HL-60 (cell line): ENCODE measurements around a stretch of chr1.

DNA sequence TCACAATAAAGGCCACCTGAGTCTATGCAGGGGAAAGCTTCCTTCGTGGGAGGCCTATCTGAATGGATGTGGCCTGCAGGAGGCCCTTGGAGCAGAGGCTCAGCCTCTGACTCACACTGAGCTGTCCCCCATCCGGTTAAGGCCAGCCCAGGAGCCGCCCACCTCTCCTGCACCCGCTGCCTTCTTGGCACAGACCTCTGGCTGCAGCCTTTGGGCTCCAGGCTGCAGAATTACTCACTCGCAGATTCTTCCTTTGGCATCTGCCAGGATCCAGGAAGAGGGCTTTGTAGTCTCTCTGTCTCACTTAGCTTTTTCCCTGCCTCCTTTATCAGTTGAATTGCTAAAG, 65.0 kb upstream of the JUN start:
- RRBS = no CpG with 5 or more reads among the region's 5 CpGs

DNA sequence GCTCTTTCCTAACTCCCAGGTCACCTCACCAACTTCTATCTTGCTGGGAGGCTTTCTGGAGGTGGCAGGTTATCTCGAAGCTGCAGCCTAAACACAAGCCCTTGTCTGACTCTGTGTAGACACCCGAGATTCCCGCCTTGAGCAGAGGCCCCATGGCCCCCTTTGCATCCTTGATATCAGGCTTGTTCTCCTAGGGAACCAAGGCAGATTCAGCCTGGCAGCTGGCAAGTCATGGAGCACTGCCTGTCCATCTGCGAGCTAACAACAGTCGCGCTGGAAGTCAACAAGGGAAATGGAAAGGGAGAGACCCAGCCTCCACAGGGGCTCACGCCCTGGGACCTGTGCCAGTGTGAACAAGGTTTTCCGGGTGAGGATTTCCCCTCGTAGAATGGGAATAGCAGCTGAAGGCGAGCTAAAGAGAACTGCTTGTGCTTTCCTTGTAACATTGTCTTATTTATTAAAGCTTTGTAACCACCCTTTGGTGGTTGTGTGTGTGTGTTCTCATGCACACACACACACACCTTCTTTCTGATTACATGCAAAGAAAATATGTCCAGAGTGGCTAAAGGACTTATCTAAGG, 109.6 kb upstream of the JUN start:
- RRBS = no CpG with 5 or more reads among the region's 10 CpGs

GRCh38 chr1:58922158-58922746, 138.4 kb upstream of the JUN start:
- RRBS = no CpG with 5 or more reads among the region's 14 CpGs

GRCh38 chr1:59062731-59063113, 234.2 kb upstream of the FGGY start:
- RRBS = no CpG with 5 or more reads among the region's 5 CpGs

DNA sequence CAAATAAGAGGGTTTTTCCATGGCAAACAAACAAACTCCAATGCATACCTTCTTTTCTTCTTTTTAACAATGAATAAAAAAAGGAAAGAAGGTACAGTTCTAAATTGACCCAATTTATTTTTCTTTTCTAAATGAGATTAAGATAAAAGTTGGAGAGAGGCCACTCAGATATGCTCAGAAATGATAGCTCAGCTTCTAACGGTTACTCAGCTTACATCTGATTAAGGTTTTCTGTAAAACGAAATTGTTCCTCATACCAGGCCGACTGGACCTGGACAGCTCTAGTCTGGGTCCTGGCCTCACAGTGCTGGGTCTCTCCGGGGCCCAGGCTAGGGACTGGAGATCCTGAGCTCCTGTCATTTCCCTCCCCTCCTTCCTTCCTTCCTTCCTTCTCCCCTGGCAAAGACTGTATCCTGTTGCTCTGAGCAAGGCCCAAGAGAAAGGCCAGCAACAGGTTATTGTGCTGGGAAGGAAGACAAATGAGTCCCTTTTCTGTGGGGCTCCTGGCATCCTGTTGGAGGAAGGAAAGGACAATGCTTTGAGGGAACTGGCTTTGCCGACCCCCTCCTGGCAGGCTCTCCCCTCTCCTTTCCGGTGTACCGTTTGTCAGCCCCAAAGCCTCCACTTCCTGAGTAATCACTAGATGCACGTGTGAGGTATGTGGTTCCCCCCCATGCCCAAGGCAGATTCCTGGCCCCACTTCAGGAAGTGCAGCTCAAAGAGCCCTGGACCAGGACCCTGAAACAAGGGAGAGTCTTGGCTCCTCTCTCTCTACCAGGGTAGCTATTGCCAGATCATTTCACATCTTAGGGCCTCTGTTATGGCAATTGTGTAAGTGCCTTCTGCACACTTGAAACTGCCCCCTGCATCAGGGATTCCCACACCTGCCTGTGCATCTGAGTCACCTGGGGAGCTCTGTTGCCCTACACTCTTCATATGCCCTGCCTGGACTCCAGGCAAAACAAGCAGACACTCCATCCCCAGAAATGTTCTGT, 212.8 kb upstream of the FGGY start:
- RRBS = no CpG with 5 or more reads among the region's 8 CpGs

DNA sequence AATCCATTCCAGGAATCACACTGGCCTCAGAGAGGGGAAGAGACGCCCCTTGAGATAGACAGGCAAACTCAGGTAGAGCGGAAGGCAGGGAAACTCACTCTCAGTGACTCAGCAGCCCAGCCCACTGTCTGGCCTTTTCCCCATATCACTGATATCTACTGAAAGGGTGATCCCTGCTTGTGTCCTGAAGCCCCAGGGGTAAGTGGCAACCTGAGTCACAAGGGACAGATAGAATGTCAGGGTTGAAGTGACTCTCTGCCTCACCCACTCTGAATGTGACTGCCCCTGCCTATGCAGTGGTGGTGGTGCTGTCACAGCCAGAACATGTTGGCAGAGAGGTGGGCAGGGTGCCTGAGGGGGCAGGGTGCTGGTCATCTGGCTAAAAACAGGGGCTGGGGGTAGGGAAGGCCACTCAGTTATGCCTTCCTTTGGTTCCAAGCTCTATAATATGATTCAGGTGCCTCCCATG, 157.5 kb upstream of the FGGY start:
- RRBS = no CpG with 5 or more reads among the region's 2 CpGs

DNA sequence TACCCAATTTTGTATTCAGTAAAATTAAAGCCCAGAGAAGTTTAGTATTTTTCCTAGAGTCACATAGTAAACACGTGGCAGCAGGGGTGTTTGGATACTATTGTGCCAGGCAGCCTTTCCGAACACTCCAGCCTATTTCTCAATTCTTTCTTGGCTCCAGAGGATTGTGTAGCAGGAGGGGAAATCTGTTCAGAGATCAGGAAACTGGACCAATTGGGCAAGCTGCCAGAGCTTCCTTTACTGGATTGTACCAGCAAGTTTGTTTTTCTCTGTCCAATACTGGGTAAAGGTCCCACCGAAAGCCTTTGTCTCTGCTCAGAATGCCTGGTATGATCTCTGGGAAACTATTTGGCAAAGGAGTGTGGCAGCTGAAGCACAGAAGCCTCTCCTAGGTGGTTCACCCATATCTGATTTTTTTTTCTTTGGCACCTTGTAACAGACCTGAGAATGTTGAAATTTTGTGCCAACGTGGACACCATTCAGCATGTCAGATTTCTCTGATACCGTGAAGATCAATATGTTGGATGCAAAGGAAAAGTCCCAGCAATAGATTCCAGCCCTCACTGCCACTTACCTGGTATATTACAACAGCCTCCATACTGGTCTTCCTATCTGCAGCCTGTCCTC, 126.1 kb downstream of the FGGY start:
- RRBS = no CpG with 5 or more reads among the region's 5 CpGs

DNA sequence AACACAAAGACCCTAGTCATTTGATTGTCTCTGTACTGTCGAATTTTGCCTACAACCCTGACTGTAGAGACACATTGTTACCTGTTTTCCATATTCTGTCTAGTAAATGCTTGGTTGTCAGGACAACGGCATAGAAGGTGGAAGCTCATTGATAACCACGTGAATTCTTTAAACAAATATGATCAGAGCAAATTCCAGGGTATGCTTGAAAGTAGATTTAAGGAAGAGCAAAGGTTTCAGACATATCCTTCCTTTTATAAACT, 203.0 kb downstream of the FGGY start:
- RRBS = no CpG with 5 or more reads among the region's 3 CpGs

DNA sequence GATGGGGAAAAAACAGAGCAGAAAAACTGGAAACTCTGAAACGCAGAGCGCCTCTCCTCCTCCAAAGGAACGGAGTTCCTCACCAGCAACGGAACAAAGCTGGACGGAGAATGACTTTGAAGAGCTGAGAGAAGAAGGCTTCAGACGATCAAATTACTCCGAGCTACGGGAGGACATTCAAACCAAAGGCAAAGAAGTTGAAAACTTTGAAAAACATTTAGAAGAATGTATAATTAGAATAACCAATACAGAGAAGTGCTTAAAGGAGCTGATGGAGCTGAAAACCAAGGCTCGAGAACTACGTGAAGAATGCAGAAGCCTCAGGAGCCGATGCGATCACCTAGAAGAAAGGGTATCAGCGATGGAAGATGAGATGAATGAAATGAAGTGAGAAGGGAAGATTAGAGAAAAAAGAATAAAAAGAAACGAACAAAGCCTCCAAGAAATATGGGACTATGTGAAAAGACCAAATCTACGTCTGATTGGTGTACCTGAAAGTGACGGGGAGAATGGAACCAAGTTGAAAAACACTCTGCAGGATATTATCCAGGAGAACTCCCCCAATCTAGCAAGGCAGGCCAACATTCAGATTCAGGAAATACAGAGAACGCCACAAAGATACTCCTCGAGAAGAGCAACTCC, 237.1 kb downstream of the FGGY start:
- RRBS = no CpG with 5 or more reads among the region's 18 CpGs

- RRBS = no CpG with 5 or more reads among the region's 6 CpGs
Measured at GRCh38 chr1:59549698-59550545, 253.0 kb downstream of the FGGY start.

- RRBS = no CpG with 5 or more reads among the region's 4 CpGs
Measured at GRCh38 chr1:59570465-59571020, 244.2 kb upstream of the HOOK1 start.

DNA sequence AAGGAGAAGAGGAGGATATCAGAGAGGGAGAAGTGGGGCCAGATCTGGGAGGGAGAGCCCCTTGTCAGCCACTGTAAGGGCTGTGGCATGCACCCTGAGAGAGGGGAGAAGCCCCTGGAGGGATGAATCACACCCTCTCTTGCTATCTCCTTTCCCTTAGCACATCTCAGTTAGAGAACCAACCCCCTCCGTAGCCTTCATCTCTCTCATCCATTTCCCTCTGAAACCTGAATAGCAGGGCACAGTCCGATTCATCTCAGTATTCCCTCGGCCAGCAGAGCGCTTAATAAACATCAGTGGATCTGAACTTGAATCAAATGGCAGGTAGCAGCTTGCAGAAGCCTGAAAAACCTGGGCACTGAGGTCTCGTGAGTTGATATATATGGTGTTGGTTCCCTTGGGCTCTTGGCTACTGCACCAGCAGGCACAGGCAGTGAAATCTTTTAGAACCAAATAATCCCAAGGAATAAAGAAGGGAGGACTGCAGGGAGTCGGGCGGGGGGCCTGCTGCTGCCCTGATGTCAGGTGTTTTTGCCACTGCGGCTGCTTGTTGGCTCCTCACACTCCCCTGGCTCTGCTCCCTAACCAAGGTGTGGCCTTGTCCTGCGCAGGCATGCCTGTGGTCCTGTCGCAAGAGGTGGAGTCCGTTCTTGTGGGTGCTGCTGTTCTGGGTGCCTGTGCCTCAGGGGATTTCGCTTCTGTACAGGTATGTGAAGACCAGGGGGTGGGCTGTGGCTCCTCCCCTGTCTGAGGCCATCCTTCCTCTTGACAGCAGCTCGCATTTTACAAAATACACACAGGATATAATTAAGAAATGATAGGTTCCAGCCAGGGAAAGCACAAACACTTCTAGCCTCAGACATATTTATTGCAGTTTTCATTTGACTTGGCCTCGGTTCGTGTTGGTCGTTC, 141.1 kb upstream of the HOOK1 start:
- RRBS = no CpG with 5 or more reads among the region's 16 CpGs

DNA sequence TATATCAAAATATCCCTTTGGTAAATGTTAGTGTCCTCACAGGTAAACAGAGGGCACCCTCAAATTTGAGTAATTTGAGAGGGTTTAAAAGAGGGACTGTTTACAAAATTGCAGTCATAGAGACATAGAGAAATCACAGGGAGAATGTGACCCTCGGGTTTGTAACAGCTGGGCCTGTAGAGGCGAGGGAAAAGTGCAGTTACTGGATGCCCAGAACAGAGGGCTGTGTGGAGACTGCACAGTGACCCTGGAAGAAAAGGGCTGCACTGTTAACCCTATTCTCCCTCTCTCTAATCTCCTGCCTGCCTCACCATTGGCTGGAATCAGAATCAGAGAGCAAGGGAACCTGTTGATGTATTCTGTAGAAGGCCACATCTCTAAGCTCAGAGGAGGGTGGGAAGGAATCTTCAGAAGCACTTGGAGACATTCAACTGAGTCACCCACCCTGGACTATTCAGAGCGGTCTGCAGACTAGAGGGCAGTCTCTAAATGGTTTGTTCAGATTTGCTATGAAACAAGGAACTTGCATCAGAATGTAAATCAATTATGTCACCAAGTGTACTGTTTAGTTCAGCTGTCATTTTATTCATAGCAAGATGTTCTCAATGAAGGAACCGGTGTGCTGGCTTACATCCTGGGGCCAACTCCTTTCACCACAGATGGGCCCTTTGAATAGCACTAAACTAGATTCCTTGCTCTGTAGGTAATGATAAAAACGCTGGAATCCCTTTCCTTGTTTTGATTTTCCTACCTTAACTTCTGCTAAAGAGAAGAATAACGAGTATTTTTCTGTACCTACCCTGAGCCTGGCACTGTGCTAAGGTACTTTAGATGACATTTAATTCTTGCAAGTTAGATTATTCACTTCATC, 132.2 kb upstream of the HOOK1 start:
- RRBS = no CpG with 5 or more reads among the region's 6 CpGs

- RRBS = no CpG with 5 or more reads among the region's 4 CpGs
Measured at GRCh38 chr1:59691349-59691741, 123.4 kb upstream of the HOOK1 start.

GRCh38 chr1:59750530-59750993, 64.2 kb upstream of the HOOK1 start:
- RRBS = no CpG with 5 or more reads among the region's 4 CpGs

GRCh38 chr1:59862516-59863509, 48.1 kb downstream of the HOOK1 start:
- RRBS = no CpG with 5 or more reads among the region's 8 CpGs

DNA sequence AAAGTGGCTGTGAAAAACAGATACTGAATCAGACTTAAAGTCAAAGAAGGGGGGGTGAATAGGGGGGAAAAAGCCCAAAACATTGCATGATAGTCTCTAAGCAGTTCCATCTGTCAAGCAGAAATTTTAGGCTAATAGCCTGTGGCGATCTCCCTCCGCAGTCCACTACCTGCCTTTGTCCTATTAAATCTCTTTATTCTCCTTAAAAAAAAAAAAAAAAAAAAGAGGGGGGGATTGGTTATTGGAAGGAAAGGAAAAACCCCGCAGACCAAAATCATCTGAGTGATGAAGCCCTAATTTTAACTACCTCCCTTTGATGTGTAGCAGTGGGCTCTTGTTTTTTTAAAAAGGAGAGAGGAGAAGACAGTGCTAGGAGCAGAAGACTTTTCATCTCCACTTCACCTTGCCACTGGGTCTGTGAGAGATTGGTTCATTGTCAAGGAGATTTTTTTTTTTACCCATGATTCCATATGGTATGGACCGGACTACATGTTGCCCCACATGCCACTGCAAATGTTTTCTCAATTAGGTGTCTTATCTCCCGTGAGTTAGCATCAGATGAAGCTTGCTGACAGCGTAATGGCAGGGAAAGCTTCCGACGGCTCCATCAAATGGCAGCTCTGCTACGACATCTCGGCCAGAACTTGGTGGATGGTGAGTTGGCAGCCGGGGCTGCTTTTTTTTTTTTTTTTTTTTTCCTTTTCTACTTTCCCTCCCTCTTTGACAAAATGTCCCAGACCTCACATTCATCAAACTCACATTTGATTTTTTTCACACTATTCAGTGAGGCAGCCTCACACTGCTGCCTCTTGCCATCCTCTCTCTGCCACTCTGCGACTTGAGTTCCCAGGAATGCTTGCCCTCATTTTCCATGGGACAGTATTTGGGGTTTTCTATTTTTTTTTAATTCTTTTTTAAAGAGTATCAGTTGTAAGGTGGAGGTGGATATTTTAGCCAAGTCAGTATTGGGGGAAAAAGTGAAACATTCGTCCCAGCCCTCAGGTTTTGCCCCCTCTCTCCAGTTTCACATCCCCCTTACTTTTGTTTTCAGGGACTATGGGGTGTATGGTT, 217.2 kb upstream of the NFIA start:
- RRBS = no CpG with 5 or more reads among the region's 13 CpGs

DNA sequence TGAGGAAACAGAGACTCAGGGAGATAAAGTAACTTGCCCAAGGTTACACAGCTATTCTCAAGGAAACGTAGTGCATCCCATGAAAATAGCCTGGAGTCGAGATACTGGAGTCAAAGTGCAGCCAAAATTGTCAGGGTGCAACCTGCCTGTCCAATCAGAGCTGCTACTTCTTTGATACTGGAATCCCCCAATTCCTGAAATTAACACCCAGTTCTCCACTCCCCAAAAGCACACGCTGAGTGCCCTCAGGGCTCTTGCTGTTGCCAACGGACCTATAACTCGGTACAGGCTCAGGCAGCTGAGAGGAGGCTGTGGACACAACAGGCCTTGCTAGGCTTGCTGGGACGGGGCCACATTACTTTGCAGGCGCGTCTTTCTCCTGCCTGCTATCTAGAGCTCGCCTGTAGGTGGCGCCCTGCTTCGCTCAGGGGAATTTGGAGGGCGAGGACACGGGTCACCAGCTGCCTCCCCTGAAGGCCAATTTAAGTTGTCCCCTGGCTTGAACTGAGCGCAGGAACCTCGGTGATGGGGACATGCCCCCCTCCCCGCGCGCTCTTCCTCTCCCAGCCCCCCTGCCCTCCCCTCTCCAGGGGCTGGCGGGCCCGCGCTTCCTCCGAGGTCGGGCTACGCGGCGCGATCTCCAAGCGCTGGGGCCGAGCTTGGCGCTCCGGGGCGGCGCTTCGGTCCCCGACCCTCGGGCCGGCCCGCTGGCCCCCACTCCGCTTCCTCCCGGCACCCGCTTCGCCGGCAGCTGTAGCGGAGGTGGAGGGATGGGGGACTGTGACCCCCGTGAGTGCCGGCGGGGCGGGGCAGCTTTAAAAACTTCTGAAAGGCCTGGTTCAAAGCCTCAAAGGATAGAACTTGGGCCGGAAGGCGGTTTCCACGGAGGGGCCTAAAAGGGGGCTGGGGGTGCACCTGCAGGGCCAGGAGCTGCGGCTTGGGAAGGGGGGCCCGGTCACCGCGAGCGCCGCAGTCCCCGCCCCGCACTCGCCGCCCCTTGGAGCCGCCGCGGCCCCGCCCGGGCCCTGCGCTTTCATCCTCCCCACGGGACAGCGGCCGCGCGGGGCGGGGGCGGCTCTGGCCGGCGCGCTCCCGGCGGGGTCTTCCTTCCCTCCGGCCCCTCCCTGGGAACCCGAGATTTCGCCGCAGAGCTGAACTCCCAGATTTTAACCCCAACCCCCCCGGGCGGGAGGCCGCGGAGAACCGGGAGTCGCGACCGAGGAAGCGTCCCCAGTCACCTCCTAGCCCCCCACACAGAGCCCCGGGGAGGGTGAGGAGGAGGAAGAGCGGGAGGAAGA, 32.3 kb upstream of the NFIA start:
- RRBS = 4% methylated on average over 45 of the region's 94 CpGs

DNA sequence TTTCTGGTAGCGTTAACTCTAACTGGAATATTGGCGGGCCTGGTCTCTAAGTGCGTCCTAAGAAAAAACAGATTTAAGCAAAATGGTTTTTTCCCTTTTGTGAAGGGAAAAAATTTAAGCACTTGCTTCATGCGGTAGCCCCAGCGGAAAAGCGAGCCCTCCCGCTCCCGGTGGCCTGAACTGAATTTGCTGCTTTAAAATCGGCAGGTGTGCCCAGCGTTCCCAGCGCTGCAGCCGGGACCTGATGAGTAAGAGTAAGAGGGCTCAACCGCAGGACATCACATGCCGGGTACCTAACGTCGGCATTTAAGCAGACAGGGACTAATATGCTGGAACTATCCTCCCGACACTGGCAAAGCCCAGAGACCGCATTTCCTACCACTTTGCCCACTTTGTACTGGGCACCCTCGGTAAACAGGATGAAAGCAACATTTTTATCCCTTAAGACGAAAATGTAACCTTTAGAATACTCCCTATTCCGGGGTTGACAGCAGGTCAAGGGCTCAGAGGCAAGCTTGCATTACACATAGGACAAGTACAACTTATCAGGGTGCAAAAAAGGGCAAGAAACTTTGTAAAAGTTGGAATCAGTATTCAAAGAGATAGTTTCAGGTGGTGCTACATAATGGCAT, 30.3 kb upstream of the NFIA start:
- RRBS = 8% methylated on average over 6 of the region's 21 CpGs